Endometrial microvascular endothelial cells (primary cell): ENCODE results near the genes OAS1 and OAS3.

GRCh38 chr12:111554071-111554681 lies 44.9 kb downstream of the ATXN2 start:
- RAMPAGE, long total RNA, result no peak

DNA sequence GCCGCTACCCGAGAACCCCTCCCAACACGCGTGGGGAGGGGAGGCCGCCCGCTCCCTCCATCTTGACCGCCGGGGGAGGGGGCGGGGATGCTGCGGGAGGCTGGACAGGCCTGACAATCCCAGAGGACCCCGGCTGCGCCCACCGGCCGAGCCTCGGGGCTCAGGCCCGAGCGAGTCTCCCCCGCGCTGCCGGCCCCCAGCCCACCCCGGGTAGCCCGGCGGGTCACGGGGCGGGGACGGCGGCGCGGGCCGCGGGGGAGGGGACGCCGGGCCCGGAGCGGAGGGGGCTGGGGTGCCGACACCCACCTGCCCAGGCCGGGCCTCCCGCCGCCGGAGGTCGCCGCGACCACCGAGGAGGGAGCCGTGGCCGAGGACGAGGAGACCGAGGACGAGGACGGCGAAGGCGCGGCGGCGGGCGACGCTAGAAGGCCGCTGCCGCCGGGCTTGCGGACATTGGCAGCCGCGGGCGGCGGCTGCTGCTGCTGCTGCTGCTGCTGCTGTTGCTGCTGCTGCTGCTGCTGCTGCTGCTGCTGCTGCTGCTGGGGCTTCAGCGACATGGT lies 557 bp downstream of the ATXN2 start:
- RAMPAGE, long total RNA, result no peak

- RAMPAGE, long total RNA, result no peak
Measured at GRCh38 chr12:111643854-111644599, 41.7 kb downstream of the BRAP start.

DNA sequence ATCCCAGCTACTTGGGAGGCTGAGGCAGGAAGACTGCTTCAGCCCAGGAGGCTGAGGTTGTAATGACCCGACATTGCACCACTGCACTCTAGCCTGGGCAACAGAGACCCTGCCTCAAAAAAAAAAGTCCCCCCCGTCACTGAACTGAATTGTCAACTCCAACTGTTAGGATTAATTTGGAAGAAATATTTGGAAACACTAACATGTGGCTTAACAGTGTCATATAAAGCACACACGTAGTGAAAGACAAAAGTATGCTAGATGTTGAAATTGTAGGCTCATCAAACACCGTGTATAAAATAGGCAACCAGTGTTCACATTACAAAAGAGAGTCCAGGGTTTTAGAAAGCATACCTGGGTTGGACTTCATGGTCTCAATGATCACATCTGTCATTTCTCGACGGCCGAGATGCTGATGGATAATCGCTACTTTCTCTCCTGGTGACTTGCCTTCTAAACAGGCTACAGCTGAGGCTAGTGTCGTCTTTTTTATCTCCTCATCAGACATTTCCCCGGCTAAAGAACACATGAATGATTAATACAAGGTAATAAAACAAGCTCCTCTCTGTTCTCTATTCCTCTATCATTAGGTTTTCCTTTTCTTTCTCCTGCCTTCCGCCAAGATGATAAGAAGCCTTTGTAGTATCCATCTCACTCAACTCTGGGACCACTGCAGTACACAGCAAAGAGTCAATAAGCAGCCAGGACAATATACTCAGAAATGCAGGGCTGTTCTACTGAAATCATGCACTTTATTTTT lies 2.8 kb downstream of the BRAP start:
- RAMPAGE, long total RNA, result no peak

DNA sequence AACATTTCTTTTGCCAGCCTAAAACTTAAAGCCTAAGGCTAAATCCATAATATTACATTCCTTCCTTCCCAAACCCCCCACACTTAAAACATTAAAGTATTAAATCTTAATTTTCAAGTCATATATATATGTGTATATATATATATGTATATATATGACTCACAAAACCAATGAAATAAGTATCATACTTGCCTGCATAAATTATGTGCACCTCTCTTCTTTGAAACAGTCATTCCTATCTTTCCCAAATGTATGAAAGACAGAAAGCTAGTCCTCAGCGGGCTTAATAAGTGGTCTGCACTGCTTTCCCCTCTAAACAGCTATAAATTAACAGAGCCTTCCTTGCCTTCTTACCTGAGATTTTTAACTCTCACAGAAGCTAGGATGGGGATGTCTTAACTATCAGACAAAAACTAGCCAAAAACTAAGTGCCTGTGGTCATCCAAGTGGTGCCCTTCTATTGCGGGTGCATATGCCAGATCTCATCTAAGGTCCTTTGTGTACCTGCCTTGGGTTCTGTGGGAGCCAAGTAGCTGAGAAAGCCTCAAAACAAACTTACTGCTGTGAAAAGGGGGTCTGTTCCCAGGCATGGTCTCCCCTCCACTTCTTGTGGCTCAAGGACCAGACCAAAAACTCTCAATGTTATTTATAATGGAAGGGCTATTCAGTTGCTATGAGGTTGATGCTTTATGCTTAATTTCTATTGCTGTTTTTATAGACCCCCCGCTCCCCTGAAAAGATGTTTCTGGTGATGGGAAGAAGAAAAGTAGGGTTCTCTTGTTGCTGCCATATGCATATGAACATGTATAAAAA lies 15.5 kb downstream of the ERP29 start:
- RAMPAGE, long total RNA, result no peak

GRCh38 chr12:112247991-112248655 lies 122.8 kb downstream of the TRAFD1 start:
- RAMPAGE, long total RNA, result no peak

DNA sequence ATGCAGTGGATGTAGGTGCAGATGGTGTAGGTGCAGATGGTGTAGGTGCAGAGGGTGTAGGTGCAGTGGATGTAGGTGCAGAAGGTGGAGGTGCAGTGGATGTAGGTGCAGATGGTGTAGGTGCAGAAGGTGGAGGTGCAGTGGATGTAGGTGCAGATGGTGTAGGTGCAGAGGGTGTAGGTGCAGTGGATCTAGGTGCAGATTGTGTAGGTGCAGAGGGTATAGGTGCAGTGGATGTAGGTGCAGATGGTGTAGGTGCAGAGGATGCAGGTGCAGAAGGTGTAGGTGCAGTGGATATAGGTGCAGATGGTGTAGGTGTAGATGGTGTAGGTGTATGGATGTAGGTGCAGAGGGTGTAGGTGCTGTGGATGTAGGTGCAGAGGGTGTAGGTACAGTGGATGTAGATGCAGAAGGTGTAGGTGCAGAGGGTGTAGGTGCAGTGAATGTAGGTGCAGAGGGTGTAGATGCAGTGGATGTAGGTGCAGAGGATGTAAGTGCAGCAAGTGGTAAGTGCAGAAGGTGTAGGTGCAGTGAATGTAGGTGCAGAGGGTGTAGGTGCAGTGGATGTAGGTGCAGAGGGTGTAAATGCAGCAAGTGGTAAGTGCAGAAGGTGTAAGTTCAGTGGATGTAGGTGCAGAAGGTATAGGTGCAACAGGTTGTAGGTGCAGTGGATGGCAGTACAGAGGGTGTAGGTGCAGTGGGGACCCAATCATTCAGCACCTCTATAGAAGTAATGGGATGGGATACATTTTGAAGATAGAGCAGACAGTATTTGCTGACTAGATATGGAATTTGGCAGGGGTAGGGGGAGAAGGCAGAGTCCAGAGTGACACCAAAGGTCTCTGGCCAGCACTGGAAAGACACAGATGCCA lies 85.2 kb downstream of the HECTD4 start:
- RAMPAGE, long total RNA, result no peak

- RAMPAGE, long total RNA, result no peak
Measured at GRCh38 chr12:112418701-112418869, 162 bp upstream of the PTPN11 start.

- RAMPAGE, long total RNA, result start-site peak on the plus strand at chr12:112906967-112906977, 33 and 27 reads in 2 replicates
Measured at GRCh38 chr12:112906586-112907378, at the start of gene OAS1. Gene OAS1, plus strand, starts transcription at chr12:112906962.

DNA sequence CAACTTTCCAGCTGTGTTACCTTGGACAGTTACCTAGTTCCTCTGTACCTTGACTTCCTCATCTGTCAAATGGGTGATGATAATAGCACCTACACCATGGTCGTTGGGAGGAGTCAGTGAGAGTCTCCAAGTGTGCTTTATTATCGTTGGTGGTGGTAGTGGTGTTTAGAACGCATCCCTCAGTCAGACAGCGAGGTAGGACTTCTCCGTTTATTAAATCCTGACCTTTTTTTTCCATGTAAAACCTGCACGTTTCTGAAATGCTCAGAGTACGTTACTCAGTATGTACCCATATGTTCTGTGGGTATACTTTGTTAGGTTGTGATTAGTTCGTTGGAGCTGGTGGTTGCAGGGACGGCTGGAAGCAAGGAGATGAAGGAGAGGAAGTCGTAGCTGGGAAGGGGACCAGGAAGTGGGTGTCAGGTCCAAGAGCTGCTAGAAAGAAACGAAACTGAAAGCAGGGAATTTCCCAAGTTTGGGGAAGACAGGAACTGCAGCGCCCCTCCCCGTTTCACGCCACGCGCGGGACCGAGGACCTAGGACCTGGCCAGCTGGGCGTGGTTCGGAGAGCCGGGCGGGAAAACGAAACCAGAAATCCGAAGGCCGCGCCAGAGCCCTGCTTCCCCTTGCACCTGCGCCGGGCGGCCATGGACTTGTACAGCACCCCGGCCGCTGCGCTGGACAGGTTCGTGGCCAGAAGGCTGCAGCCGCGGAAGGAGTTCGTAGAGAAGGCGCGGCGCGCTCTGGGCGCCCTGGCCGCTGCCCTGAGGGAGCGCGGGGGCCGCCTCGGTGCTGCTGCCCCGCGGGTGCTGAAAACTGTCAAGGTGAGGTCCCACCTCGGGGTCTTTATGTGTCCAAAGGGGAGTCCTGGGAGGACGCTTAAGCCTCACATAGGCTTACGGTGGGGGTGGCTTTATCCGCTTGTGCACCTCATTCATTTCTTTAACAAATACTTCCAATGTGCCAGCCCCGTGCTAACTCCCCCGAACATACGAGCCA lies at the start of gene OAS3:
Gene OAS3 (plus strand): TSS at position 591 of the 999 bp plus-strand sequence.
- RAMPAGE, long total RNA, result no peak

GRCh38 chr12:112969452-112969930 lies 8.8 kb upstream of the OAS2 start:
- RAMPAGE, long total RNA, result no peak

DNA sequence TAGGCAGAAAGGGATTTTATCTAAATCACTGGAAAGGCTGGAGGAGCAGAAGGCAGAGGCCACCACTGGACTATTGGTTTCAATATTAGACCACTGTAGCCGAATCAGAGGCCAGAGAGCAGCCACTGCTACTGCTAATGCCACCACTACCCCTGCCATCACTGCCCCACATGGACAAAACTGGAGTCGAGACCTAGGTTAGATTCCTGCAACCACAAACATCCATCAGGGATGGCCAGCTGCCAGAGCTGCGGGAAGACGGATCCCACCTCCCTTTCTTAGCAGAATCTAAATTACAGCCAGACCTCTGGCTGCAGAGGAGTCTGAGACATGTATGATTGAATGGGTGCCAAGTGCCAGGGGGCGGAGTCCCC lies 7.2 kb upstream of the OAS2 start:
- RAMPAGE, long total RNA, result no peak

- RAMPAGE, long total RNA, result no peak
Measured at GRCh38 chr12:112998879-112999612, 20.7 kb downstream of the OAS2 start.

GRCh38 chr12:113069966-113070882 lies 13.7 kb downstream of the DTX1 start:
- RAMPAGE, long total RNA, result no peak

- RAMPAGE, long total RNA, result no peak
Measured at GRCh38 chr12:113223013-113223514, 1.8 kb downstream of the TPCN1 start.

- RAMPAGE, long total RNA, result no peak
Measured at GRCh38 chr12:113232287-113232849, 11.1 kb downstream of the TPCN1 start.

GRCh38 chr12:113239095-113239798 lies 18.0 kb downstream of the TPCN1 start:
- RAMPAGE, long total RNA, result no peak

DNA sequence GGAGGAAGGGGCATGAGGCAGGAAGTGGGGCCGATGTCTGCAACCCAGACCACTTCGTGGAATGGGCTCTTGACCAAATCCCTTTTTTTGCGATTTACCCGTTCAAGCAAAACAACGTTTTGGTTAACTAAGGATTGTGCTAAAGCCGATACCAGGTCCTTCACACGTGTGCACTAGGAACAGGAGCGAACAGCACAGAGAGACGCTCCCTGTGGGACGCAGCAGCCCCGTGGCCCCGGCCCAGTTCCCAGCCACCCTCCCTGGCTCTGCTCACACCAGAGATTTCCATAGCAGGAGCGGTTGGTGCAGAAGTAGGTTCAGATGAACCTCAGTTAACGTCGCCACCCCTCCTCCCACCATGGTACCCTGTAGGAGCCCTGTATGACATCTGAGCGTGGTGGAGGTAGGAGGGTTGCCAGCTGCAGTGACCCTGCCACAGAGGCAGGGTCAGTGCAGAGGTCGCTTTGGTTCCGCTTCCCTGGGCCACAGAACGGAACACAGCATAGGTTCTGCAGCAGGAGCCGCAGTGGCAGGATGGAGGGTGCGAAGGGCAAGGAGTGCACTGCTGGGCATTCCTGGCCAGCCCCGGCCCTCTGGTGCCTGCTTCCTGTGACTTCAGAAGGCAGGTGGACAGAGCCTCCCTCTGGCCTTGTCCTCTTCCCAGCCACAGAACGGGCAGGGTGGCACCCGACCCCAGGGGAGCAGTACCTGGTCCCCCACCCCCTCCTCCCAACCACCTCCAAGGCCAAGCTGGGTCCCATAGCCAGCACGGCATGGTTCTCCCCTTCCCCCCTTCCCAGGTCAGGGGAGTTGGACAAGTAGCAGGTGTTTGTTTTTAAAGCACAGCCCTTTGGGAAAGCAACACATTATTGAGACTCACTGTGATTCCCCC lies 37.8 kb downstream of the SLC8B1 start:
- RAMPAGE, long total RNA, result no peak

- RAMPAGE, long total RNA, result no peak
Measured at GRCh38 chr12:114587975-114588902, 95.7 kb downstream of the TBX3 start.

- RAMPAGE, long total RNA, result no peak
Measured at GRCh38 chr12:114656611-114657203, 27.3 kb downstream of the TBX3 start.